Breast epithelium (tissue), 2 donors: ENCODE measurements around a stretch of chr7.

DNA sequence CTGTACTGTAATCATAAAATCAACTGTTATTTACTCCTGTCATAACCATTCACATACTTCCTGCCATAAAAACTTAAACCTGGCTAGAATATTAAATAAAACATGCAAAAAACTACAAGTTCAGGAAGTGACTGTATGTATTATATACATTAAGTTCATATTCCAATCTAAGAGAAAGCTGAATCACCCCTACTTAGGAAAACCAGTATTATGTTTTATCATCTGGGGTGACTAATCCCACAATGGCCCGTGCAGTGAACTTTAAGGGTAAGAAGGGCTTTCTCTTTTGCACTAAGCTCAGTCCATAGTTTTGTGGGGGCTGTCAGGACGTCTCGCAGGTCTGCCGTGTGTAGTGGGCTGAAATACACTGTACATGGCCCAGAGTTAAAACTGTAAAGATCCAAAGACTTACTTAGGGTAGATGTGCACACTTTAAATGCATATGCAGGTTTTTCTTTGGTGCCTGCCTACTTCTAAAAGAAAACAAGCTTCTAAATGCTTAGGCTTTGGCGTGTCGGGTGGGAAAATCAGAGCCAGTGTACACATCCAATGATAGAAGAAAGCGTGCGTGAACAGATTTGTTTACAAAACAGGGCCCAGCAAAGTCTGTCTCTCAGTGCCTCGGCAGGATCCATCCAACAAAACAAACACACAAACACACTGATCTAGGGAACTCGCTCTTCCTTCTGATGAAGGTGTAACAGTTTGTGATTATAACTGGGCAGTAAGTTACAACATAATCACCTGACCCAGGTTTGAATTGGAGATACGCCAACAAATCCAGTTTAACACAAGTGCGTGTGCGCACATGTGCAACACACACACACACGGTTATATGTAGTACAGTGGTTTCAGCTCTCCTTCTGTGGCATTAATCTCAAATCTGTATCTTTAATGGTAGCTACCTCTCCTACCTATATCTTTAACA, 184.0 kb upstream of the KLF14 start:
- PRO-cap: no peak
- RAMPAGE, long total RNA, 2 experiments: no peak in any of the 2 experiments

- PRO-cap: no peak
- RAMPAGE, long total RNA, 2 experiments: no peak in any of the 2 experiments
Observed at GRCh38 chr7:130918665-130919277, 184.8 kb upstream of the KLF14 start.

- PRO-cap: no peak
- RAMPAGE, long total RNA, 2 experiments: no peak in any of the 2 experiments
Observed at GRCh38 chr7:130957195-130957548, 223.2 kb upstream of the KLF14 start.

DNA sequence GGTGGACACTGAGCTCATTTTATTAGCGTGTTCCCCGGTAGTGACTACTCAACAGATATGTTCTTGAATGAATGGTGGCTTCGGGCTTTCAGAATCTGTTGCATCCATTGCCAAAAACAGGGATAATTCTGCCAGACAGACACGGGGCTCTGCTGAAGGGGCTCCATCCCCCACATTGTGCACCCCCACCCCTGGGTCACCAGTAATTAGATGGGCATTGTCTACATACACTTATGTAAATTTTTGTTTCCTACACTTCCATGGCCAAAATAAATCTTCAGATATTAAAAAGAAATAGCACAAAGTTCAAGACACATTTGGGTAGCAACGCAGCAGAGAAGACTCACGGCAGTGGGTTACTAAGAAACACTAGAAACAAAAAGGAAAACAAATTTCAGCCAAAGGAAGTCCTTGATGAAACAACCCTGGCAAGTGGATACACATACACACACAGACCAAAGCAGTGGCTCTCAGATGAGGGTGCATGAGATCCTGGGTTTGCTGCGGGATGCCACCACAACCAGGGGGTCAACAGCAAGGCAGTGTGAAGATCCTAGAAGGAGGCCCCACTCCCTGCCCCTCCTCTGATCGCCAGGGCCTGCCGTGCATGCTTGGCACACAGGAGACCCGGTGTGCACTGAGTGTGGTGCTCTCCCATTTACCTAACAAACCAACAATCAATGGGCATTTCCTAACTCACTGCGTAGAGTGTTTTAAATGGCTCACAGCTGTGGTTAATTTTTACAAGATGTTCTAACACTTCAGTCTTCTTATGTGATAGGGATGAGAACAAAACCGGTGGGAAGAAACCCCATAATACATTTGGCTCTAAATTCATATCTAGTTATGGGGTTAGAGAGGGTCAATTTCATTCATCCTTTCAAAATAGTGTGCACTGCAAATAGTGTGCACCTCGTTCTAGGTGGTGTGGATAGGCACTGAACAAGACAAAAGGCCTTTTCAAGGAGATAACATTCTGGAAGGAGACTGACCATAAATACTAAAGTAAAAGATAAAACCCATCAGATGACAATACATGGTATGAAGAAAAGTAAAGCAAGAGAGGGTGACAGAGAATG, 252.3 kb upstream of the KLF14 start:
- PRO-cap: no peak
- RAMPAGE, long total RNA, 2 experiments: no peak in any of the 2 experiments

DNA sequence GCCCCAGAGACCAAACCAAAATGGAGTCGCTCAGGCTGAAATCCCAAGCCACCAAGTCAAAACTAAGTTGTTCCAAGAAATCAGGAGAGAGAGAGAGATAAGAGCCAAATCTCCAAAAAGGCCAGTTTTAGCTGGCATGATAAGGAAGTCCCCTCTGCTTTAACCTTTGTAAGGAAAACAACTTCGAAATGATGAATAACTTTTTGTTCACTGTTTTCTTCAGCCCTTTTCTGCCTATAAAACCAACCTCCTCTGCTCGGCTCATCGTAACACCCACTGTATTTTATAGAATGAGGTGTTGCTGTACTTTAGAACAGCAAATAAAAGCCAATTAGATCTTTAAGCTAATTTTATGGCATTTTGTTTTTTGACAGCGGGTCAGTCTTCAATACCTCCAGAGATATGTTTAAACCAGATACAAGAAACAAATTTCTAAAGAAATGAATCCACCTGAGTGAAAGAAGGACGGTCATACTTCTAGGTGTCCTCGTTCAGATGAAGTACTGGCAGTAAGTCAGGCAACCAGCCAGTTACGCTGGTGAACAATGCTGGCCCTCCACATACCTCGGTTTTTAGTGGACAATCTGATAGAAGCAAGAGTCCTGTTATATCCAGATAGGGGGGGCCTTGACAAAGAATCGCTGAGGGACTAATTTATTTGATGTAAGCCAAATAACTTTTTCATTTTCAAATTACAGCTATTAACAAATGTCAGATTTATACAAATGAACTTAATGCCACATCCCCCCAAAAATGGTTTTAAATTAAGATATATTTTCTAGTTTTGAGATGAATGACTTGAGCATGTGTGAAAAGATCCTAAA, 266.3 kb upstream of the KLF14 start:
- PRO-cap: no peak
- RAMPAGE, long total RNA, 2 experiments: no peak in any of the 2 experiments

DNA sequence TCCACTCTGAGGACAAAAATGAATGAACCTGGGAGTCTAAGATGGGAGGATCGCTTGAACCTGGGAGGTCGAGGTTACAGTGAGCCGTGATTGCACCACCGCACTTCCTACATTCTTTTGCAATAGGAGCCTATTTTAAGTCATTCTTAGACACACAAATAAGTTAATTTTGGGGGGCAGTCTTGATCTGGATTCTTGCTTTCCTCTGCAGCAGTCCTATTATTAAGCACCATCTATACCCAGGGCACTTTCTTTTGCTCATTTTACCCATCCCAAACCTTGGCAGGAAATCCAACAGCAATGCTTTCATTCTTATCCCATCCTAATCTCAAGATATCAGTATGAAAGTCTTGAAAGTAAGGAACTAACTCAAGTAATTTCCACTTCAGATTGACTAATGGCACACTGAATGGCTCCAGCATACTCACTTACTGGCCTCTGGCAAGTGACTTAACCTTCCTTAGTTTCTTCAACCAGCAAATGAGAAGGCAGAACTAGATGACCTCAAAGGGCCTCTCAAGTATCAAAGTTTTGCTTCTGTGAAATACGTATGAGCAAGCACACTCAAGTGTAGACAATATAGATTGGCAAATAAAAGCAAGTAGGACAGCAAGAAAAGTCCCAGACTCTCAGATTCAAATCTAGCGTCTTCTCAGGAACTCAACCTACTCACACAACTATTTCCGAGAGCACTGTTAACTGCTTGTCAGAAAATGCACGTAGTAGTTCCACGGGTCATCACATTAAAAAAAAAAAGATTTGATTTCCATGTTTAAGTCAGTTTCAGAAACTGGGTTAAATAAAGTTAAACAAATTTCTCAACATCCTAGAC, 276.6 kb upstream of the KLF14 start:
- PRO-cap: no peak
- RAMPAGE, long total RNA, 2 experiments: no peak in any of the 2 experiments

DNA sequence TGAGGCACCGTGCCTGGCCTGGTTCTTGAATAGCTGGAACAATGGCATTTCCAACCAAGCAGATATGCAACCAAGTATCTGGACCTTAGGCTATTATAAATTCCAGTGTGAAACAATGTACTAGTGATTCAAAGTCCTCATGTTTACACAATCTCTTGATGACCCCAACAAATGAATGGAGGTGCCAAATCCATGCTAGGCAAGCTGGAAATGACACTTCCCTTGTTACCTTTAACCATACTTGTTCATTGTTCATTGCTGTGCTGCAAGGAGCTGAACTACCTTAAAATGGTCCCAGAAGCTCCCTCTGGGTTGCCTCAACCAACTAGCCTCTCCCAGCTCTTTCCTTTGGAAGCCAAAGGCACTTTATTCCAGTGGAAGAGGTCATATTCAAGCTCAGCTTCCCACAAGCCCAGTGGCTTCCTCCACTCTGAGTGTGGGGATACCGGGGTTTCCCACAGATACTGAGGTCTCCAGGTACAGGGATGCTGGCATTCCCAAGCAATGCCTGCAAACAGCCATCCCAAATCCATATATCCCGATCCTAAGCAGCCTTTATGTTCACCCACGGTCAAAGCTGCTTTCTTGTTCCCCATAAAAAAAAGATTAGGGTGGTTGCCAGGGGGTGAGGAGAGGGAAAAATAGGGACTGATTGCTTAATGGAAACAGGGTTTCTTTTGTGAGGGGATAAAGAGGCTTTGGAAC, 282.4 kb upstream of the KLF14 start:
- PRO-cap: no peak
- RAMPAGE, long total RNA, 2 experiments: no peak in any of the 2 experiments

- PRO-cap: no peak
- RAMPAGE, long total RNA, 2 experiments: no peak in any of the 2 experiments
Observed at GRCh38 chr7:131023356-131023692, 289.3 kb upstream of the KLF14 start.

DNA sequence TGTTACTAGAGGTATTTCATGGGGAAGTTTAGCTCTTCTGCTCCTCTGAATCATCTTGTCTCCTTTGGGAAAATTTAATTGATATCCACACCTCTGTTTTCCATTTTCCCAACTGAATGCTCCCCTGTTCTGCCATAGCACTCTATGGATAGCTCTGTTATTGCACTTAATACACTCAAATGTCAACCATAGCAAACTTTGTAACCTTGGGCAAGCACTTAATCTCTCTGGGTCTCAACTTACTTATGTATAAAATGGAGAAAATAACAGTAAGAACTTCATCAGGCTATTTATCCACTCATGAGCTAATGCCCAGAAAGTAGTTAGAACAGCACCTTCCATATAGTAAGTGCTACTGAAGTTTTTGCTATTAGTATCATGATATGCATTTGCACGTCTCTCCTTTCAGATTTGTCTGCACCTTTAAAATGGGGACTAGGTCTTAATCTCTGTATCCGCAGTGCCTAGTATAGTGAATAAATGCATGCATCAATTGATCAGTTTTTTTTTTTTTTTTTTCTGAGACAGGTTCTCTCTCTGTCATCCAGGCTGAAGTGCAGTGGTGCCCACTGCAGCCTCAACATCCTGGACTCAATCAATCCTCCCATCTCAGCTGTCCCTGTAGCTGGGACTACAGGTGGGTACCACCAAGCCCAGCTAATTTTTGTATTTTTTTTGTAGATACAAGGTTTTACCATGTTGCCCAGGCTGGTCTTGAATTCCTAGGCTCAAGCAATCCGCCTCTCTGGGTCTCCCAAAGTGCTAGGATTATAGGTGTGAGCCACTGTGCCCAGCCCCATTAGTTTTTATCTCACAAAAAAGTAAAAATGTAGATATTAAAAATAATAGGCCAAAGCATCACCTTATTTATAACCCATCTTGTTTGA, 290.4 kb upstream of the KLF14 start:
- PRO-cap: no peak
- RAMPAGE, long total RNA, 2 experiments: no peak in any of the 2 experiments

DNA sequence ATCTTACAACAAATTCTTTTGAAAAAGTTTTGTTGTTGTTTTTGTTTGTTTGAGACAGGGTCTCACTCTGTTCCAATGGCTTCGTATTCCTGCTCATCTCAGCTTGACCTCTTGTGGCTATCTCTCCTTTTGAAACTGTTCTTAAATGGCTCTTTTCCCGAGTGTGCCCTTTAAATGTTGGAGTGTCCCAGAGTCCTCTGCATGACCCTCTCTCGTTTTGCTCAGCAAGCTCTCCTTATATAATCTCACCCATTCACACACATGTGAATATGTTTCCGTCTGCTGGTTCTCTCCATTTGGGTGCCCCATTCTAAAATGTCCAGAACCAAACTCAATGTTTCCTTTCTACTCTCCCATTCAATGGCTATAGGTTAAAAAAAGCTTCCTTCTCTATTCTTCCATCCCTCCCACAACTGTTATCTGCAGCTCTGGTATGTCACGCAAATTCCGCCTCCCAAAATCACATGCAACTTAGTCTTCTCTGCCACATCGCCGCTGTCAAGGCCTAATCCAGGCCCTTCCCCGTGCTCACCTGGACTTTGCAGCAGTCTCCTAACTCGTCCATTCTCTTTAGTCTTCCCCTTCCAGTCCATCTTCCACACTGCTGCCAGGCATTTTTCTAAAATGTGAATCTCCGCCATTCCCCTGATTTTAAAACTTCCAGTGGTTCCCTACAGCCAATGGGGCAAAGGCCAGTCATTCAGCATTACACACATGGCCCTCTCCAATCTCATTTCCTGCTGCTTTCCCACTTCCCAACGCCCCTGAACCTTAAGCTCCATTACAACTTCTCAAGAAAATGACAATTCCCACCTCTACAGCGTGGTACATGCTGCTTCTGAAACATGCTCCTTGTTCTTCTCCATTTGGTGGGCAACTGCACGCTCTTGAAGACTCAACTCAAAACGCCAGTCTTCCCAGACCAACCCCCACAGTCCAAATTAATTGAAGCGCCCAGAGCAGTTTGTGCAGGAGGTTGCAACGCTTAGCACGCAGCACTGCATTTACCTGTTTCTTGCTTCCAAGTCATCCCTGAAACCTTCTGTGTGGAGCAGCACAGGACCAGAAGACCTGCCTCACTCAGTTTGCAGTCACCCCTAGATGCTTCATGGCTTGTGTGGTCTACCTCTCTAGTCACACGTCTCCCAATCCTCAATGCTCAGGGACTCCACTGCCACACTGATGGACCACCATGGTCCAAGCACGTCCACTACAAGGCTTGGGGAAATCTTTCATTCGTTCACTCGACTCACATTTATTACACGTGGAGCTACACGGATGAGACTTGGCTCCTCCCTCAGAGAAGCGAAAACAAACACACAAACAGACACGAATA, 248.4 kb upstream of the MKLN1 start:
- PRO-cap: no peak
- RAMPAGE, long total RNA, 2 experiments: no peak in any of the 2 experiments

GRCh38 chr7:131100465-131101600, 226.8 kb upstream of the MKLN1 start:
- PRO-cap: no peak
- RAMPAGE, long total RNA, 2 experiments: no peak in any of the 2 experiments

- PRO-cap: bidirectional peak, plus-strand start at chr7:131106134, minus-strand start at chr7:131105851; bidirectional peak, plus-strand start at chr7:131106313, minus-strand start at chr7:131106408
- RAMPAGE, long total RNA, 2 experiments: start-site peak on the plus strand in 1 of 2 experiments, at chr7:131106251-131106543 at its widest, 6 to 8 reads per replicate
Observed at GRCh38 chr7:131105639-131106638, 221.7 kb upstream of the MKLN1 start.

DNA sequence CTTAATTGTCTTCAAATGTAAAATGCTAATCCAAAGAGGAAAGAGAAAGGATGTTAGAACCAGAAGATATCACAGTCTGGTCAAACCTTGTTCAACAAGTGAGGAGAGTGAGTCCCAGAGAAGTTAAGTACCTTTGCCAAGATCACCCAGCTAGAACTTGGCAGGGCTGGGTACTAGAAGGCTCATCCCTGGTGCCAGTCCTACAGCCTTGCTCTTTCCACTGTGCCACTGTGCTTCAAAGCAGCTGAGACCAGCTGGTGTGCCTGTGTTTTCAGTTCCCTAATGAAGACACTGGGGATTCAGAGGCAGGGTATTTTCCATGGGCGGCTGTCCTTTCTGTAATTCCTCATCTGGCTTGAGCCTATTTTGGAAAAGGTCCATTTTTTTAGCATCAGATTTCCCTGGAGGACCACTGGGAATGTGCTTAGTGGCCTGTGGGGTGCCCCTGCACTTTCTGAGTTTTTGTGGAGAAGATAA, 54.7 kb upstream of the MKLN1 start:
- PRO-cap: no peak
- RAMPAGE, long total RNA, 2 experiments: no peak in any of the 2 experiments

- PRO-cap: no peak
- RAMPAGE, long total RNA, 2 experiments: no peak in any of the 2 experiments
Observed at GRCh38 chr7:131414418-131415023, 86.8 kb downstream of the MKLN1 start.

GRCh38 chr7:131513422-131513848, 43.0 kb downstream of the PODXL start:
- PRO-cap: no peak
- RAMPAGE, long total RNA, 2 experiments: no peak in any of the 2 experiments

DNA sequence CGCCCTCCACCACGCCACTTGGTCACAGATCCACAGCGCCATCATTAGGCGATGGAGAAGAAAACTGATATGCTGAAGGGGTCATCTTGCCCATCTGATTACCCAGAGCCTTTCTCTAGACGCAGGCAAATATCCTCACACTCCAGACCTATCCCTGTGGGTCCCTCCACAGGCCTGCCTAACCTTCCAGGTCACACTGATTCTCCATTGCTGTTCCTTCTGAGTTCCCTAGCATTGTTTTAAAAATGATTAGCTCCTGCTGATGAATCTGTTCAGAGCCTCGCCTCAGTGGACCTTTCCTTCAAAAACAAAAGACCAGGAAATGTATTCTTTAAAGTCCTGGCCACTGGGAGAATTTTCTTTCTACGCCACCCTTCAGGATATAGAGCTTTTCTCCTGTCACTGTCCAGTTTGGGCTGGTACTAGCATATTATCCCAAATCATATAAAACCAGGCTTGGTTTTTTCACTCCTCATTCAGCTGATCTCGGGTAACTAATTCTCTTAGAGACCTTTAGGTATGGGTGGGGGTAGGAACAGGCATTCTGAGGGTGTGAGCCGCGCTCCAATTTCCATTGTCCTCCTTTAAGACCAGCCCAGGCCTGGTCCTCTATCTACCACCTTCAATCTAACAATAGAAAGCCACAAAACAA, 37.5 kb downstream of the PODXL start:
- PRO-cap: no peak
- RAMPAGE, long total RNA, 2 experiments: no peak in any of the 2 experiments

DNA sequence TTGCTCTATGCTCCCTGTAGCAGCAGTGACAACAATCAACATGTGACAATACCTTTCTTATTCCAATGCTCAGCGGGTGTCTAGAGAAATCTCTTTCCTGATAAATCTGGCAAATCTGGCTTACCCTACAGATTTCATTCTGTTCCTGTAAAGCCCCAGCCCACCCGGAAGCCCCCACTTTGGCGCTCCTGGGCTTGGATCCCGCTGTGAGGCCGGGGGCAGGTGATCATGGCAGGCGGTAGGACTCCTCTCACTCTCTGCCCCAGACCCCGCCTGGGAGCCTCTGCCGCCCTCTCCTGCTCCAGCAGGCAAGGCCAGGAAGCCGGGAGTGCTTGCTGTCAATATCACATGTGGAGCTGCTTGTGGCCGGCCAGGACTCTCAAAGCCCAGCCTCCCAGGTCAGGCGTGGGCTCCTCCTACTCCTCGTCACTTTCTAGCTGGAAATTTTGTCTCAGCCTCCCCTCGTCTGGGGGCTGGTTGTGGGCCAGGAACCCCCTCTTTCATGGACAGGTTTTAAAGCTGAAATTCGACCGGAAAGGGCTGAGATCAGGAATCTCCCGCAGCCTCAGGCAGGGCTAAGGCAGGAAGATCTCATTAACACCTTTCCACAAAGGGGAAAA, 273.5 kb upstream of the PODXL start:
- PRO-cap: no peak
- RAMPAGE, long total RNA, 2 experiments: no peak in any of the 2 experiments

GRCh38 chr7:131929129-131929612, 372.7 kb upstream of the PODXL start:
- PRO-cap: no peak
- RAMPAGE, long total RNA, 2 experiments: no peak in any of the 2 experiments

GRCh38 chr7:132486171-132486695, 90.0 kb downstream of the PLXNA4 start:
- PRO-cap: no peak
- RAMPAGE, long total RNA, 2 experiments: no peak in any of the 2 experiments

GRCh38 chr7:132865233-132865831, 216.6 kb downstream of the CHCHD3 start:
- PRO-cap: no peak
- RAMPAGE, long total RNA, 2 experiments: no peak in any of the 2 experiments